NALM6 (cell line): Measurements from ENCODE around the genes BIRC6 and FAM98A.

DNA sequence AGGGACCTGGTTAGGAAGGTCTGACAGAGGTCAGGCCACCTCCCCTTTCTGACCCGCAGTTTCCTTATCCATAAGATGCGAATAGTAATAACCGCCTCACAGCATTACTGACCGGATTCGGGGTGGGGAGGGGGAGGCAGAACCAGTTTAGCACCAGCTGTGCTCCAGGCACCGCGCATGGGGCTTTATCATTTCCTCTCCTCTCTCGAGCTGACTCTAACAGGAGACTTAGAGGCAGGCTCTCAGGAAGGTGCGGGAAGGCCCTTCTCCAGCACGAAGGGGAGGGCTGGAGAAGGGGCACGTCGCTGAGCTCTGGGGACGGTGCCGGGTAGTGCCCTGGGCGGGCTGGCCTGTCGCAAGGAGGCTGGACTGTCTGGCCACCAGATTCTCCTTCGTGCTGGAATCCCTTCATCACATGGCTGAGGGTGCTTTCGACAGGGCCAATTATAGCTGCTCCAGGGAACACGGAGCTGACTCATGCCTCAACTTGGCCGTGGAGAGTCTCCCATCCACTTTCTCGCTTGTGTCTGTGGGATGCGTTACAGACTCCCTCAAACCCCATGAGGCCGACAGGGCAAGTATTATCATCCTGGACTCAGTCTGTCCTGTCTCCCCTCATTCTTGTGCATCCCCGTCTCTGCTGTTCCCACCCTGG, 5.8 kb downstream of the EHD3 start:
- PRO-cap: no peak

GRCh38 chr2:31255643-31256864, 22.1 kb downstream of the EHD3 start:
- PRO-cap: no peak

GRCh38 chr2:31293273-31293688, 59.3 kb downstream of the EHD3 start:
- PRO-cap: no peak

- PRO-cap: no peak
These were observed 127.2 kb upstream of the SRD5A2 start for GRCh38 chr2:31707984-31708212.

DNA sequence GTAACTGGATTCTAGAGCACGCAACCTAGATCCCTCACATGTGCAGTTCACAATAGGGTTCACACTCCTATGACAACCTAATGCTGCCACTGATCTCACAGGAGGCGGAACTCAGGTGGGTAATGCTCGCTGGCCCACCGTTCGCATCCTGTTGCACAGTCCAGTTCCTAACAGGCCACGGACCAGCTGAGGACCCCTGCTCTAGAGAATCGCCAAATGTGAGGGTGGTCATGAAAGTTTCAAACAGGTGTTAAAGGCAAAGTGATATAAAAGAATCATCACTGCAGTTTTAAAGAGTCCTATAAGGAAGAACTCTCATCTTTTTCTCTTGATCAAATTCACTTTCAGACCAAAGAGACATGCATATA, 106.3 kb downstream of the MEMO1 start:
- PRO-cap: no peak

DNA sequence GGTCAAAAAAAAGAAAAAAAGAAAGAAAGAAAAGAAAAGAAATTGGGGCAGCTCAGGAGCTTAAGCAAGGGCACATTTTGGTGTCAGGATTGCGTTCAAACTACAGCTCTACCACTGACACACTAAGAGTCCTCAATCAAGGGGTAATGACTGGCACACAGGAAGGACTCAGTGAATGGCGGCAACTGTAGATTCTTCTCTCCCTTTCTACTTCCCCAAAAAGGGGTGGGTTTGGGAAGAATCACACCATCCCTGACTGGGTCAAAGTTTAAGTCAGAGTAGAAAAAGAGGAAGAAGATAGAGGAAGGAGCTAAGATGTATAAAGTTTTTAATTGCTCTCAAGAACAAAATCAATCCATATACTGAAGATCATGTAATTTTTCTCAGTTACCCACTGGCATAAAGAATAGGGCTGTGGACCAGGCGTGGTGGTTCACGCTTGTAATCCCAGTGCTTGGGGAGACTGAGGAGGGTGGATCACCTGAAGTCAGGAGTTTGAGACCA, 2.6 kb downstream of the NLRC4 start:
- PRO-cap: no peak

- PRO-cap: no peak
These were observed 27.8 kb upstream of the BIRC6 start for GRCh38 chr2:32328831-32329629.

DNA sequence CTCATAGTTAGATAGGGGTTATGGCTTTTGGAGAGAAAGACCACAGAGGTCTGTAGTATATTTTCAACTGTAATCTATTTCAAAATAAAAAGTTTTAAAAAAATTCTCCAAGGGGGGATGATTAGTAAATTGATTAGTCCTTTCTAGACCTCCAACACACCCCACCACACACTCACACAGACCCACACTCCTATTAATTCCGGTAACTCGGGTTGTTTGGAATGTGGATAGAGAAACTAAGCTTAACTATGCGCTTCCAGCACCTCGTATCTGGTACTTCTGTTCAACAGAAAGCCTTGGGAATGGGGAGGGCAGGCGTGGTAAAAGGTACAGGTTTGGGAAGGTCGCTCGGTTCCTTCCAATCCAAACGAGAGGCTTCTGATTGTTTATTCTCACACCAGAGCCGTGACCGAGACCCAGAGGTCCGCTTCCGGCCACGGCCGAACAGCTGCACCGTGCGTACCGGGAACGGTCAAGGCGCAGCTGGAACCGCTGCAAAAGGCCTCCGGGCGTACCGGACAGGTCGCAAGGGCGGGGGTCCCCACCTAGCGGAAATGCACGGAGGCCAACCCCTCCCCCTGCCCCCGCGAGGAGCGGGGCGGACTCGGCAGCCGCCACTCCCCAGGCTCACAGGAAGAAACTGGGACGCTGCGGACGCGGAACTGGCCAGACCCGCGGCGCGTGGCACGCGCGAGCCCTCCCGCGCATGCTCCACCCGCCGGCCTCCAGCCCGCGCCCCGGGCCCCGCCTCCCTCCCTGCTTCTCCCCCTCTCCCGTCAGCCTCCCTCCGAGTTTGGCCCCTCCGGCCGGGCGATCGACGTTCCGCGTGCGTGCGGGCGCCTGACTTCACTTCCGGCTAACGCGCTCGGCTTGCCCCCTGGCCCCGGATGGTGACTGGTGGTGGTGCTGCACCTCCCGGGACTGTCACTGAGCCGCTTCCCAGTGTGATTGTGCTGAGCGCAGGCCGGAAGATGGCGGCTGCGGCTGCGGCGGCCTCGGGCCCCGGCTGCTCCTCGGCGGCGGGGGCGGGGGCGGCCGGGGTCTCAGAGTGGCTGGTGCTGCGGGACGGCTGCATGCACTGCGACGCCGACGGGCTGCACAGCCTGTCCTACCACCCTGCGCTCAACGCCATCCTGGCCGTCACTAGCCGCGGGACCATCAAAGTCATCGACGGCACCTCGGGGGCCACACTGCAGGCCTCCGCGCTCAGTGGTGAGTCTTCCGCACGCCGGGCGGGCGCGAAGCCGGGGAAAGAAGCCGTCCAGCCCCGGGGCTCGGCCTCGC, at the start of gene BIRC6:
Gene BIRC6 (plus strand): TSS at position 749 of the 1,284 bp plus-strand sequence.
- PRO-cap: bidirectional peak, plus-strand start at position 299 of the sequence, minus-strand start at position 195 of the sequence; bidirectional peak, plus-strand start at position 617 of the sequence, minus-strand start at position 642 of the sequence; bidirectional peak, plus-strand start at position 942 of the sequence, minus-strand start at position 889 of the sequence

DNA sequence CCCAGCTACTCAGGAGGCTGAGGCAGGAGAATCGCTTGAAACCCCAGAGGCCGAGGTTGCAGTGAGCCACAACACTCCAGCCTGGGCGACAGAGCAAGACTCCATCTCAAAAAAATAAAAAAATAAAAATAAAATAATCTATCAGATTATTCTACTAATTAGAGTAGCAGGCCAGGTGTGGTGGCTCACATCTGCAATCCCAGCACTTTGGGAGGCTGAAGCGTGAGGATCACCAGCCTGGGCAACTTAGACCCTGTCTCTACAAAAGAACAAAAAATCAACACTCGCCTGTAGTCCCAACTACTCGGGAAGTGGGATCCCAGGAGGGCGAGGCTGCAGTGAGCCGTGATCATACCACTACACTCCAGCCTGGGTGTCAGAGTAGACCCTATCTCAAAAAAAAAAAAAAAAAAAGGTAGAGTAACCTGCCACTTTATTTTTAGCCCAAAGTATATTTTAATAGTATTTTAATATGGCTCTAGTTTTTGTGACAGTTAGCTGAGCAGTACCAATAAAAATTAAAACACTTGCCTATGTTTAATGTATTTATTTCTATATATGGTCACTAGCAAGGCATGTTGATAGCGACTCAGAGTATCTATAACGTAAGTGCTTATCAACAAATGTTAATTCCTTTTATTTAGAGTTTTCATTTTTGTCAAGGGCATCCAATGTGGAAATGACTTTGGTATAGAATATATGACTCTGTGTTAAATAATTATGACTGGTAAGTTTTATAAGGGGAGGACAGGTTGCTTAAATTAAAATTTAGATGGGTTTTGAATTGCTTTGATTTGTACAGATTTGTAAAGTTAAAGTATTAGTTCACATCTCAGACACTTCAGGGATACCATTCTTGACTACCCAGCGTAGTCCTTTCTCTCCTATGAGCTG, 72.1 kb upstream of the TTC27 start:
- PRO-cap: no peak

GRCh38 chr2:32768919-32769694, 141.3 kb downstream of the TTC27 start:
- PRO-cap: no peak

DNA sequence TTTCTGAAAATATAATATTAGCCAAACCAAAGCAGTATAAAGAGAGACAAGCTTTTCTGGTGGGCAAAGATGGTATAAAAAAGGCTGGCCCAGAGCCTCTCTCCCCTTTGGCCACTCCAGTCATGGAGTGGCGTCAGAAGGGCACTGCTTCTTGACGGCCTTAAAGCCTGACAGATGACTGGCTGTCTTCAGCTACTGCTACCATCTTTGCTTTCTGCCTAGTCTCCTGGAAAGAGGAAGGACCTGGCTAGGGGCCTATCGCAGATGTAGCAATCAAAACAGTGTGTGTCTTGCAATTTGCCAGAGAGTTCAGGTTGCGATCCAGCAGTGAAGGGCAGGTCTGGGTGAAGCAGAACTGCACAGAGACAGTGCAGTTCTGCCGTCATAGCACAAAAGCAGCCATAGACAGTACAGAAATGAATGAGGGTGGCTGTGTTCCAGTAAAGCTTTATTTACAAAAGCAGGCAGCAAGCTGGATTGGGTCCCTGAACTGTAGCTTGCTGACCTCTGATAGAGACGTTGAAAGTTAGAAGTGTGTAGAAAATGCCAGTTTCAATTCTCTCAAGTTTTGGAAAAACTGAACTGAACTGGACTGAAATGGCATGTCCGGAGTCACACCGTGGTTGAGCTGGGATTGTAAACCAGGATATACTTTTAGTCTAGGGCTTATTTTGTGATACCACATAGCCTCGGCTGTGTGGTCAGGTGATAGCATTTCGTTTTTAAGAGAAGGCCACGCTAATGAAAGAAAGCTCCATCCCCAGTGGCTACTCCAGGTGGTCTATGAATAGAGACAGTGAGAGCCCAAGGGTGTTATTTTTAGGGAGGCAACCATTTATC, 186.7 kb downstream of the LTBP1 start:
- PRO-cap: no peak

GRCh38 chr2:33136135-33136618, 189.4 kb downstream of the LTBP1 start:
- PRO-cap: no peak

DNA sequence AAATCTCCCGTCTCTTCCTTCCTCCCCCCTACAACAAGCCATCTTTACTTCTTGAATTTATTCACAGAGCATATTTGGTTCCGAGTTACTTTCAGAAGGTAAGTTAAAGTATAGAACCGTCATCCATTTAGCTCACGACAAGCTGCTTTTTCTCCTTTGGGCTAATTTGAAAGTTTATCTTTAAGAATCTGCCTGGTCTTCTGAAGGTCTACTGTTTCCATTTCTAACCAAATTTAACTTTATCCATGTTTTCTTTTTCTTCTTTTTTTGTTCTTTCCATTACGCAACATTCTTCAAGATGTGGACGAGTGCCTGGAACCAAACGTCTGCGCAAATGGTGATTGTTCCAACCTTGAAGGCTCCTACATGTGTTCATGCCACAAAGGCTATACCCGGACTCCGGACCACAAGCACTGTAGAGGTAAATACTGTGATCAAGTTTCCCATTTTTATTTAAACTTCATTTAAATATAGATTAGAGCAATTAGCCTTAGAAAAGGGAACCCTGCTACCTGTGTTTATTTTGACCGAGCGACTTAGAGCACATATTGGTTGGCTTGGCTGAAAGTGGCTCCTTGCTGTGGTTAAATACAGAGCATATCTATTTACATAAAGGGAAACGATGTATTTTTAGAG, 183.5 kb upstream of the RASGRP3 start:
- PRO-cap: no peak

DNA sequence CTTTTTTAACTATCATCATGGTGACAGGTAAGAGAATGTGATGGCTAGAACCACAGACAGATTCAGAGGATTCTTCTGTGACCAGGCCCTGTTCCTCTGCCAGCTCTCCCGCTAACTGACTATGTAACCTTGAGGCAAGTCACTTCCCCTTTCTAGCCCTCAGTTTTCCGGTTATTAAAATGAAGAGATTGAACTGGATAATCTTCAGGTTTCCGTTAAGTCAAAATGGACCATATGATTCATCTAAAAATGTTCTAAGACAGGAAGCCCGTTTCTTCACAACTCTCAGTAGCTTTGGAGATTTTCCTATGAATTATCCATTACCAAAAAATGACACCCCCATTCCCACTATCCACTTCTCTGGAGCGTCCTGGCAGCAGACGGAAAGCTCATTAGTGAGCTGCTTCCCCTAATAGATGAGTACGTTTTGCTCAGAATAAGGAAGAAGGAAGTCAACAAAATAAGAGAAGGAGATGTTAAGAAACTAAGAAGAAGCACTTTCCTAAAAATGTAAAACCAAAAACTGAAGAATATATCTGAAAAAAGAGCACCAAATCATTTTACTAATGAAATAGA, 140.1 kb upstream of the RASGRP3 start:
- PRO-cap: no peak

DNA sequence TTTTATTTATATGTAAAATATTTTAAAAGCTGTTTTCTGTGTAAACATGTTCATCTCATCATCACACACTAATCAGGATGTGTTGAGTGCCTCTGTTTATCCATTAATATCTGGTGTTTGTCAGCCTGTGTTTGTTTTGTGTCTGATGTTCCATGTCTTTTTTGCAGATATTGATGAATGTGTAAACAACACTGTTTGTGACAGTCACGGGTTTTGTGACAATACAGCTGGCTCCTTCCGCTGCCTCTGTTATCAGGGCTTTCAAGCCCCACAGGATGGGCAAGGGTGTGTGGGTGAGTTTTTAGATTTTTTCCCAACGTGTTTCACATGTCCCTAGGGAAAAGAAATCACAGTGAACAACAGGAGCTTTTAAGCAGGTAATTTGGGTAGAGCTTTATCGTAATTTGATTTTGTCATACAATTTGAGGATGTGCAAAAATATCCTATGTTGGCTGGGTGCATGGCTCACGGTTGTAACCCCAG, 133.7 kb upstream of the RASGRP3 start:
- PRO-cap: no peak

GRCh38 chr2:33599130-33600033, at the start of gene FAM98A:
FAM98A (minus strand) TSS chr2:33599299.
- PRO-cap: bidirectional peak, plus-strand start at chr2:33599469, minus-strand start at chr2:33599229

DNA sequence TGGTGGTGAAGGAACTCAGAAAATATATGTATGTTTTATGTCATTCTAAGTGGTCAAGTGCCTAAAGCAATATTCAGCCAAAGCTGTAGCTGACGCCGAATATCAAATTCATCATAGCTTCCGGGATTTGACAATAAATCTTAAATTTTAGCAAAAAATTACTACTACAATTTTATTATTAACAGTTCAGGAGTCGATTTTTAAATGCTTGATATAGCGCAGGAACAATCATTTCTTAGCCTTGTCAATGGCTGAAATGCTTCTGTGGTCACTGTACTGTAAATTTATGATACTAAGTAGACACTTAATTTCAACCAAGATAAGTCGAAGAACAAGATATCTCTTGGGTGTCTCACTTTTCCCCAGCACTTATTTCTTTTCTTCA, 101.8 kb upstream of the CRIM1 start:
- PRO-cap: no peak

GRCh38 chr2:36358295-36358865, 2.8 kb downstream of the CRIM1 start:
- PRO-cap: no peak

- PRO-cap: no peak
These were observed 27.8 kb downstream of the CRIM1 start for GRCh38 chr2:36383035-36384110.

DNA sequence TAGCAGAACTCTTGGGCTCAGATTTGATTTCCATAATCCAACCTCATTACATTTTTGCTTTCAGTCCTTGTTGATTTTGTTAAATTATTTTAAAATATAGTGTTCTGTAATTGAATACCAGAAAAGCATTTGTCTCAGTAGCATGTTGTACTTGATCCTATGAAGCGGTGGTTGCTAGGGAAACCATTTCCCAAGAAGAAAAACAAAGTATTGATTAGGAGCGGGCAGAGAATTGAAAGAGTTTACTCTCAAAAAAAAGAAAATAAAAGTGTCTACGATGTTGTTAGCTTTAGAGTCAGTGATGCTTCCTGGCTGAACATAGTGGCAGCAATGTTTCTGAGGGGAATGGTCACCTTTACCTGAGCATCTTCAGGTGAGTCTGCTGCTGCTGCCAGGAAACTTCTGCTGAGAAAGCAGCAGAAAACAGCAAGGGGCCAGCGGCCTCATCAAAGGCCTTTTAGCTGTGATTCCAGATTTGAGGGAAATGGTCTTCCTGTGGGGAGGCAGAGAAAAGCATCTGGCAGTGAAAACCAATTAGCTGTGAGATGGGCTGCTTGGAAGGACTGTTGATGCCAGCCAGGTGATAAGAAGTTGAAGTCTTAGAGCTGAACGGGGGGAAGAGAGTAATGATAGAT, 37.1 kb downstream of the CRIM1 start:
- PRO-cap: no peak